CMK (cell line): Measurements from ENCODE around the genes HDX, XKRX, ARMCX4 and ARMCX2.

DNA sequence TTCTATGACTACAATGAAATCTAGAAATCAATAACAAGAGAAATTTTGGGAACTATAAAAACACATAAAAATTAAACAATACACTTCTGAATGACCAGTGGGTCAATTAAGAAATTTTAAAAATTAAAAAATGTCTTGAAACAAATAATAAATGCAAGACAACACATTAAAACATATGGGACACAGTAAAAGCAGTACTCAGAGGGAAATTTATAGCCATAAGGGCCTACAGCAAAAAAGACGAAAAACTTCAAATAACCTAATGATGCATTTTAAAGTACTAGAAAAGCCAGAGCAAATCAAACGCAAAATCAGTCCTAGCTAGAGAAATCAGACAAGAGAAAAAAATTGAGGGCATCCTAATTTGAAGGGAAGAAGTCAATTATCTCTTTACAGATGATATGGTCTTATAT is 61.8 kb upstream of the TBX22 start:
- RRBS = no CpG with 5 or more reads among the region's 2 CpGs

DNA sequence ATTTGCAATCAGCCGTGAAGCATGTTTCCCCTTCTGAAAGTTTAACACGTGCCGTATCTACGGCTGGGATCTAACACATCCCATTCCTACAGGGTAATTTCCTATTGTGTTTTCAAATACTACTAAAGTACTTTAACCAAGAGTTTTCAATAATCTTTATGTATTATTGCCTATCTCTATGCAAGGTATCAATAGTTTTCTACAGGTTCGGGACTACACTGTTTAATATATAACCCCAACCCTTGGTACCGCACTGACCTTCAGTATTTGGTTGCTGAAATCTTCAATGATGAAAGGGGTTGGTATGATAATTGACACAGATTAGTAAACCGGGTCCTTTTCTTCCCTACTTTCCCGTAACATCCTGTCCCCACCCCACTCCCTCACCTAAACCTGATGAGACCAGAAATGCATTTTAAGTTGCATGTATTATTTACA is 825 bp upstream of the BRWD3 start:
- RRBS = no CpG with 5 or more reads among the region's 8 CpGs

DNA sequence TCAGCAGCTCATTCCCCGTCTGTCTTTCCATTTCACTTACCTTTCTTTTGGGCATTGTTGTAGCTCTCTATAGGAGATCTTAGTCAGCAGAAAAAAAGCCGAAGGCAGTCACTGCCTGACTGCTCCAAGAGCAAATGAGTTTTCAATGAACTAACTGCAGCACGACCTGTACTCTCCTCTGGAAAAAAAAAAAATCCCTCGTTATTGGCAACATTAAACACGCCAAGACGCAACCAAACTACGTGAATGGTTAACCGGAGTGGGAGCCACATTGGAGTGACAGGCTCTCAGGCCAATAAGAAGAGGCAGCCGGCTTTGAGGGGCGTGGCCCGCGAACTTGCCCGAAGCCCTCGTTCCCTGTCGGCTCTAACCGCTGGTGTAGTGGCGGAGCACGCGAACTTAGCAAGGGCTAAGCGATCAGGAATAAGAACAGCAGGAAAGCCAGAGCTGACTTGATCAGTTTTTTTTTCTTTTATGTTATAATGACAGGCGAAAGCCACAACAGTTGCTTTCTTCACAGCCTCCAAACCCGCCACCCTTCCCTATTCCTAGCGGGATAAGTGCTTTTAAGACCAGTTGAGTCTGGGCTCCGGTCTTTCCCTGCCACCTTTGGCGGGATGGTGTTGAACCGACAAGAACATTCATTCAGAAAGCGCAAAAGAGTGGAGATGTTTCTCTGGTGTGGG is 80.1 kb downstream of the HMGN5 start:
- RRBS = 3% methylated on average over 2 of the region's 27 CpGs

- RRBS = no CpG with 5 or more reads among the region's 2 CpGs
Measured at GRCh38 chrX:81238420-81238650, 36.4 kb downstream of the SH3BGRL start.

- RRBS = no CpG with 5 or more reads among the region's 13 CpGs
Measured at GRCh38 chrX:84502367-84502688, at the start of gene HDX. Gene HDX (minus strand): TSS chrX:84502453.

- RRBS = no CpG with 5 or more reads among the region's 2 CpGs
Measured at GRCh38 chrX:84740125-84740405, 237.8 kb upstream of the HDX start.

DNA sequence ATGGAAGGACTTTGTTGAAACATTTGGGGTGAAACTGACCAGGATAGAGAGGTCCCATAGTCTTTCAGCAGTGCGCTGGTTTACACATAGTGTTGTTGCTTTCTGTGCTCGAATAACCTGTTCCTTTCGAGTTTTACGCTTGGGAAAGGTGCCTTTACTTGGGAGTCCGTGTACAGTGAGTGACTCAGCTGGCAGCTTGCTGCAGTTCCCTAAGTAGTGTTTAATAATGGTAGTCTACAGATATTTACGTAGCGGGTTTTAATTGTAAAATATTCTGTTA is 581 bp downstream of the APOOL start:
- RRBS = no CpG with 5 or more reads among the region's 7 CpGs

DNA sequence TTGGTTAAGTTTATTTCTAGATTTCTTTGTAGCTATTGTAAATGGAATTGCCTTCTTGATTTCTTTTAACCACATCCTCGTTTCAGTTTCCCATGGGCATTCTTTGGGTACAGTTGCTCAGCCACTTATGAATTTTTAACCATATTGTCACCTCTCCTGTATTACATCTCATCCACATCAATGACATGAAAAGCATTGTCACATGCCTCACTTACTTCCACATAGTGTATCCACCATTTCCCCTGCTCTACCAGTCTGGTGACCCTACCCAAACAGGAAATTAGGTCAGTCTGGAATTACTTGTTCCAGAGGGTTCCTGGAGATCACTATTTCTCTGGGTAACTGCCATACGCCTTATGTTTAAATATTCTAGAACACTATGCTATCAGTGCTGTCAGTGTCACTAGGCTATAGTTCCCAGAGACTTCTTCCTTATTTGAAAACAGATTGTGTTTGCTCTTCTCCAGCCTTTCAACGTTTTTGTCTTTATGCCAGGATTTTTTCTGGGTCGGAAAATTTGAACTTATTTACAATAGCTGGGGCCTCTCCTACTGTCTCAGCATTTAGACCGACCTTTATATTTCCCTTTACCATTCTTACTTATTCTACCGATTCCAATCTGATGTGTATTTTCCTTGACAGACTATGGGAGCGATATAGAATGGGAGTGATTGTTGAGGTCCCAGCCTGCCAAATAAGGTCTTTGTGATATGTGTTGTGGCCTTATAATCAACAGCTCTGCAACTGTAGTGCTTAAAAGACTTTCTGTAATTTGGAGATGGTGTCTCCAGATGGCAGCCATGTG is 15.0 kb downstream of the SRPX2 start:
- RRBS = no CpG with 5 or more reads among the region's 7 CpGs

DNA sequence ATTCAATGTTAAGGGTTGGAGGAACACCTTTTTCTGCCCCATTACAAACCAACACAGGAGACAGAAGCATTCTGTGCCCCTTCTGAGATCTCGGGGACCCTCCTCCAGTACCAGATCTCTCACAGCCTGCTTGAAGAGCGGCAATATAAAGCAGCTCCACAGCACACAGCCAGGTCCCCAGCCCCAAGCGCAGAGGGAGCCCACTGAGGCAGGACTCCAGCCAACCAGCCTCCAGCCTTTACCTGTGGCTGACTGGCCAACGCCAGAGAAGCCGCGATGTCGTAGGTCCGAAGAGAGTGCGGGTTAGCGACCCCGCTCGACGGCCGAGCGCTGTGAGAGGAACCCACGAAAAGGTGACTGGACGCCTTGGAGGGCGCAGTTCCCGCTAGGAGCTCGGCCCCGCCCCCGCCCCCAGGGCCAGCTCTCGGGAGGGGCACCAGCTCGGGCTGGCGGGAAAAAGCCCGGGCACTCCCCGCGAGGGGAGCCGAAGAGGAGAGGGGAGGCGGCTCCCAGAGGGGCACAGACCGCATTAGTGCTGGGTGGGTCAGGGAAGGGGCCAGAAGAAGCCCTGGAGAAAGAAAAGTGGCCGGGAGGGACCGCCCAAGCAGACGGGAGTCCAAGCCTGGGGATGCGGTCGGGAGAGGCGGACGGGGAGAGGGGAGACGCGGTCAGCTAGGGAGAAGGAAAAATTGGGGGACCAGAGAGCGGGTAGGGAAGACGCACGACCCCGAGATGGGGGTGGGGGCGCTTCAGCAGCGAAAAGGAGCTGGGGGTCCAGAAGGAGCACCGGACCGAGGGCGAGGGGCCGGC is 540 bp downstream of the SYTL4 start:
- RRBS = 5% methylated on average over 1 of the region's 50 CpGs

DNA sequence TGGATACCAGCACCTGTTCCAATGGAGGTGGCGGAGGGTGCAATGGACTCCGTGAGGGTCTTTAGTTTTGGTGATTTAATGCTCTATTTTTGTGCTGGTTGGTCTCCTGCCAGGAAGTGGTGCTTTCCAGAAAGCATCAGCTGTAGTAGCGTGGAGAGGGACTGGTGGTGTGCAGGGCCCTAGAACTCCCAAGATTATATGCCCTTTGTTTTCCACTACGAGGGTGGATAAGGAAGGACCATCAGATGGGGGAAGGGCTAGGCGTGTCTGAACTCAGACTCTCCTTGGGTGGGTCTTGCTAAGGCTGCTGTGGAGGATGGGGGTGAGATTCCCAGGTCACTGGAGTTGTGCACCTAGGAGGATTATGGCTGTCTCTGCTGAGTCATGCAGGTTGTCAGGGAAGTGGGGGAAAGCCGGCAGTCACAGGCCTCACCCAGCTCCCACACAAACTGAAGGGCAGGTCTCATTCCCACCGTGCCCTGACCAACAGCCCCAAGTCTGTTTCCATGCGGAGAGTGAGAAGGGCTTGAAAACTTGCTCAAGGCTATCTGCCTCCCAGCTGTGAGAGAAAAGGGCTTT is 8.0 kb upstream of the CSTF2 start:
- RRBS = no CpG with 5 or more reads among the region's 8 CpGs

DNA sequence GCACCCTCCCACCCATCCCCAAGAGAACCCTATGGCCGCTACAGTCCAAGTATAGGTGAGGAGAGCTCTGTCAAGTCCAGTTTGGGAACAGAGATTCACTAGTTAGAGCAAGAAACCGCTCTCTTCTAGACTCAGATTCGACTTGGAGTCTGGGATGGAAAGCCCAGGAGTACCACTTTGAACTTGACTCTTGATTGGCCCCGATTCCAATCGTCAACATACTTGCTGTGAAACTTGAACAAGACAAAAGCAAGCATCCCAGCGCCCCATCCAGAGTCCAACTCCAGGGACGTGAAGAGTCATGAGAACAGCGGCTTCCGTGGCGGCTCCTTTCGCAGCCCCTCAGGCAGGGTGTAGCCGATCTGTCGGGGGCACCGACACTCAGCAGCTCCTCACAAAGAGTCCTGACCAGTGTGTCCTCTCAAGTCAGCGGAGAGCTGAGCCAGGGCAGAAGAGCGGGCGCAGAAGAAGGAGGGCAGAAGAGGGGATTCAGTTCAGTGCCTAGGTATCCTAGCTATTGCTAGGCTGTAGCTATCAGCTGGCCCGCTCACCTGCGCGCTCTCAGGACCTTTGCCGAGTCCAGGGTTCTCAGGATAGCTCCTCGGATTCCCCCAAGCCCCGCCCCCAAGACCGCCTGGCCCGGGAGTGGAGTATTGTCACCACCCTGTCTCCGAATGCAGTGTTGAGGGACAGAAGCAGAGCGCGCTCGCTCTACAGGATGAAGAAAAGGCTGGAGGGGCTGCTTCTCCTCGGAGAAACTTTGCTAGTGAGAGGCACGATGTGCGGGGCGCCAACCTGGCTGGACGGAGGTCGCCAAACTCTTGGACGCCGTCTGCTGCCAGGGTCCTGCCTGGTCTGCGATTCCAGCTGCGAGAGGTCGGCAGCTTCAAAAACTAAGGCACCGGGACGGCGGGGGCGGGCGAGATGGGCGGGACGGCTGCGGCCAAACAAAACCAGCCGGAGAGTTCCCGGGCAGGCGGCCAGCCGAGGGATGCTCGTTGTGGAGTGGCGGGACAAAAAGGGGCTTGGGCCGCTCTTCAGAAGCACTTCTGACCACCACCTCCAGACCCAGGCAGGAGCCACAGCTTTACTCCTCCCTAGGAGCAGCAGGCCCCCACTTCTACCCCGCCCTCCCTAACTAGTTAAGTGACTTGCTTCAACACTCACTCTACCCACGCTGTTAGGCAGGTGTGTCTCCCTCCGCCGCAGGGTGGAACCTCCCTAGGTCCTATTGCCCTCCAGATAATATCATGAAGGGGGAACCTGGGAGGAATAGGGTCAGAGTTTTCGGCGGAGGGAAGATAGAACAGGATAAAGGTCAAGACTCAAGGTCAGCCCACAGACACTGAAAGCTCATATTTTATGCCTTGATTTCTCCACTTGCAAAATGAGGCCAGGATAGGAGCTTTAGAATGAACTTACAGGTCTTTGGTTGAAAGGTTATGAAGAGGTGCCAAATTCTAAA is at the start of gene XKRX:
TSS of gene XKRX (minus strand) at position 573 of the 1,465 bp plus-strand sequence.
- RRBS = 54% methylated on average over 9 of the region's 61 CpGs

DNA sequence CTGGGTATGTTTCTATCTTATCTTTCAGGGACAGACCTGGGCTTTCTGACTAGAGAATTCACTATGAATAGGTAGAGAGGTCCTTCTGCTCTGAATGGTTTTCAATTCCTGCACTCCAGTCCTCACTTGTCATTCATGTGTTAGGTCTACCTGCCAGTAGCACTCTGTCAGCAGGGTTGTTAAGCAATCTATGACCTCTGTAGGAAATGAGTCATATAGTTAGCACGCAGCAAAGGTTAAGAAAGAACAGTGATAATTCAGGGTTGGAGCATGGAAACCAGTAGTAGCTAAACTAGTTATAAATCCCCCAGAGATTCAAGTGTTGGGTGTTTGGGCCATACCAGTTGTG is 24.9 kb downstream of the ARL13A start:
- RRBS = no CpG with 5 or more reads among the region's 1 CpG

DNA sequence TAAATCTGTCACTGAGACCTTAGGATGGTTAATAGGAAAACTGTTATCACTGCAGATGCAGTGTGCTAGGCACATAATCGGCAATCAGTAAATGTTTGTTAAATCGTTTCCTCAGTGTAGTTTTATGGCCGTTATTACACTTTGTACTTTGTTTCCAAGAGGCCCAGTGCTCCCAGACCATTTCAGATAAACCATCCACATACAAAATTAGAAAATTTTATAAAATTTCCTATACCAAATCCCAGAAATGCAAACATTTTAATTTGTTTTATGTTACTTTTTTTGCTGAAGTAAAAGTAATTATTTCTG is 1.1 kb downstream of the HNRNPH2 start:
- RRBS = no CpG with 5 or more reads among the region's 3 CpGs

GRCh38 chrX:101418808-101419097 is 10.7 kb downstream of the HNRNPH2 start:
- RRBS = no CpG with 5 or more reads among the region's 5 CpGs

- RRBS = 91% methylated on average over 12 of the region's 57 CpGs
Measured at GRCh38 chrX:101485152-101486318, at the start of gene ARMCX4. Gene ARMCX4 (plus strand): TSS chrX:101485456.

GRCh38 chrX:101617203-101617691 is 553 bp downstream of the ARMCX6 start:
- RRBS = no CpG with 5 or more reads among the region's 17 CpGs

GRCh38 chrX:101659004-101660316 is at the start of gene ARMCX2:
Gene ARMCX2 (minus strand): TSS chrX:101659850.
- RRBS = no CpG with 5 or more reads among the region's 47 CpGs

DNA sequence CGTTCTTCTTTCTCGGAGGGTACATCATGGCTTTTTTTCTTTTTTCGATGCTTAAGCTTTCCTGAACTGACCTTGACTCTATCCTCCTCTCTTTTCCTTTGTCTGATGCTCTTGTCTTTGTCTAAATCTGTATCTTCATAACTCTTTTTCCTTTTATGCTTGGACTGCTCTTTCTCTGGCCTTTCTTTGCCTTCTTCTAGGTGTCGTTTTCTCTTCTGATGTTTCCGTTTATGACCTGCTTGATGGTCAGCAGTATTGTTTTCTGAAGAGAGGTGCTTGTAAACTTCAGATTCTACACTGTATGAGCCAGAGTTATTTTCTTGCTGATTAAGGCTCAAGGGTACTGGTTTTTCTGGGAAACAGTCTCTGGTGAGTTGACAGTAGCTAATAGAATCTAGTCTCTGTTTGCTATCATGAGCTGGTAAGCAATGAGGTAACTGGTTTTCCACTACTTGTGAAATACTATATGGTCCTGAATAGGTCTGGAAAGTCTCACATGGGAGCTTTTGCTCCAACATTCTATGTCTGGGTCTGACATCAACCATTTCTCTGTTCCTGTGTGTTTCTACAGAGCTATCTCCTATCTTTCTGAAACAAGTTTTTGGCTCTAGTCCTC is 48.1 kb downstream of the ZMAT1 start:
- RRBS = no CpG with 5 or more reads among the region's 5 CpGs

GRCh38 chrX:102599999-102600593 is 781 bp downstream of the ARMCX5 start:
- RRBS = no CpG with 5 or more reads among the region's 6 CpGs